SUDHL5 (cell line): ENCODE measurements around the genes BTBD1, BNC1 and ZSCAN2.

DNA sequence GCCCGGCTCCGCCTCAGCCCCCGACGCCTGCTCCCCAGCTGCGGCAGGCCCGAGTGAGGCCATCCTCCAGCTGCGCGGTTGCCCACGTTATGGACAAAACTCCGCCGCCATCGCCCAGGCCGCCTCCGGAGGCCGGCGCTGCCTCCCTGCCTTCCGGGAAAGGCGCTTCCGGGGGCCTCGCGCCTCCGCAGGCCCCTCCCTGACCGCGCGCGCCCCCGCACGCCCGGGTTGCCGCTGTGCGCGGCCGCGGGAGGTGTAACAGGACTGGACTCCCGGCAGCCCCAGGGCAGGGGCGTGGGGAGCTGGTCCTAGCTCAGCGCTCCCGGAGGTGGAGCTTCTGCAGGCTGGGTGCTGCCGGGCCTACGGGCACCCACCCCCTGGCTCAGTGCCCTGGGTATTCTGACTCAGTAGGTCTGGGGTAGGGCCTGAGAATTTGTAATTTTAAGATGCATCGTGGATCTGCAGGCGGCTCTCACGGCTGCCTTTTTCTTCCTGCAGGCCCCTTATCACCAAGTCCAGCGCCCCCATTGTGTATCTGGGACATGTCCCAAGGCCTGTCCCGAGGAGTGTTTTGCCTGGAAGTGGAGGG lies at the start of gene BTBD1:
TSS of gene BTBD1 (minus strand) at position 164 of the 589 bp plus-strand sequence.
- PRO-cap = bidirectional peak, plus-strand start at position 226 of the sequence, minus-strand start at position 58 of the sequence; bidirectional peak, plus-strand start at position 289 of the sequence, minus-strand start at position 271 of the sequence

DNA sequence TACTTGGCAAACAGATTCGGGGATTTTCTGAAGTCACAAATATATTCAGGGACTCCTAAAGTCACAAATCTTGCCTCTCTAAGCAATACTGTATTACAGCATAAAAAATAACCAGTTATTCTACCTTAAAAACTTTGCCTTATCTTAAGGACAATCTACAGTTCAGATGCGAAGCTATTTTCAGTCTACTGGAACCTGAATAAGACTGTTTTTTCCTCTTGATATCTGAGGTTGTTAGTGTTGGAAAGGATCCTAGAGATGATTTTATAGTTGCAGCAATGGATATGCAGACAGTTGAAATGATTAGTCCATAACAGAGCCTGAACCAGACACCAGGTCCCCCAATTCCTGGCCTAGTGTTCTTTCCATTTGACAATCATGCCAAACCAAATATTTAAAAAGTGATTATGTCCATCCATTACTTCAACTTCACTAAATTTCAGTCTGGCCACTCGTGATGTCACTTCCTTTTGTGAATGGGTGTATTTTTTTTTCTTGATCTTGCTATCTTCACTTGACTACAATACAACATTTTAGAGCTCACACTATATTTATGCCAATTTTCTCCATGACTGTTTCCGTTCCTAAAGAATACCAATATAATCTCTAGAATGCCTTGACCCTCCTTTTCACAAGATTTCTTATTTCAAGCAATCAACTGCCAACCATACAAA lies 1.7 kb downstream of the HDGFL3 start:
- PRO-cap = no peak

- PRO-cap = no peak
Measured at GRCh38 chr15:83284503-83285251, at the start of gene BNC1. Gene BNC1 (minus strand): TSS chr15:83284664.

DNA sequence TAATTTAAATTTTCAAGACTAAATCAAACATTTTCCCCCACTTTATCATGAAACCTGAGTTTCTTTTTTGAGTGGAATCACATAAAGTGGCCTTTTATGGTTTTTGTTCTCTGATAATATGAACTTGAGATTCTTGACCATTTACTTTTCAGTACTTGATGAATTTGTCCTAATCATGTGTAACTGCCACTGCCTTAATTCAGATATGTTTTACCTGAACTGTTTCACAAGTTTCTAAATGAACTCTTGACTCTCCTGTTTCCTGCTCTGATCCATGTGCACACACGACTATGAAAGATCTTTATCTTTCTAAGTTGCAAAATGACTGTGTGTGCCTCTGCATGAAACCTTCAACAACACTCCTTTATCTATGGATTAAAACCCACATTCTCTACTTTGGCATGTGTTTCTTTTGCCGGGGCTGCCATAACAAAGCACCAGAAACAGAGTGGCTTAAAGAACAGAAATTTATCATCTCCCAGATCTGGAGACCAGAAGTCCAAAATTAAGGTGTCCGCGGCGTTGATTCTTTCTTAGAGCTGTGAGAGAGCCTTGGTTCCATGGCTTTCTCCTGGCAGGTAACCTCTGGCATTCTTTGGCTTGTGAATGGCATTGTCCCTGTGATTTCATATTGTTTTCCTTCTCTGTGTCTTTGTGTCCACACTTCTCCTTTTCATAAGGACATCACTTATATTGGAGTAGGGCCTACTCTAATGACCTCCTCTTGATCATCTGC lies 275.0 kb downstream of the ADAMTSL3 start:
- PRO-cap = no peak

- PRO-cap = bidirectional peak, plus-strand start at chr15:84601016, minus-strand start at chr15:84600848
Measured at GRCh38 chr15:84600687-84601462, at the start of gene ZSCAN2. Gene ZSCAN2 (plus strand): TSS chr15:84601009.

GRCh38 chr15:84749155-84749954 lies 963 bp downstream of the ZNF592 start:
- PRO-cap = no peak

DNA sequence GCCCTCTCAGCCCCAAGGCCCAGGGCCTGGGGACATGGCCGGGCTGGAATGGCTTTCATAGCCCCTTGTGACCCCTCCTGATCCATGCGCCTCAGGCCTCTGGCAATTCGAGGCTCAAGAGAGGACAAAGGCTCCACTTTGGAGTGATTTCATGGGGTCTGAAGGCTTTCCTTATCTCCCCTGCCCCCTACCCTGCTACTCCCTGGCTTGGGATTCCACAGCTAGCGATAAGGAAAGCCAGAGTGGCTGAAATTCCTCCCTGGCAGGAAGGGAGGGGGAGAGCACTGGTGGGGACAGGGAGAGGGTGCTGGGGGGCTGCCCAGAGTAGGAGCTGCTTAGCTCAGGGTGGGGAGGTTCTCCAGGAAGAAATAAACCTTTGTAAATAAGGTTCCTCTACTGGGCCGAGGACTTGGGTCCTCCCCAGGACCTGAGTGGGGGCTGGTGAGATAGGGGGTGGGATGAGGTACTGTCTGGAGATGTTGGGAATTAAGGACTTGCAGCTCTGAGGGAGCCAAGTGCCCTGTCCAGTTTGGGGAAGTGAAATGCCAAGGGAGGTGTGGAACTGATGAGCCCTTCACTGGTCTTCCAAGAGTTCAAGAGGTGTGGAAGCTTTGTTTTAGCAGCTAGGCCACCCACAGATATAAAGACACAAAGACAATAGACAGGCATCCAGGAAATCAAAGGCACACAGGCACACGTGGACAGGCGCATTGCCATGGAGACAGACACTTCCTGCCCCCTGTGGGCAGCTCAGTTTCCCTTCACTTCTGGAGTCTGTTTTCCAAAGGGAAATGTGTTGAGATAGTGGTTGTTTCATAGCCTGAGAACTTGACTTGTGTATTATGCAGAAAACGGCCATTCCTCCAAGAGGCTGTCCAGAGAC lies 789 bp downstream of the ALPK3 start:
- PRO-cap = no peak

- PRO-cap = no peak
Measured at GRCh38 chr15:84856103-84856698, 28.3 kb upstream of the SLC28A1 start.

DNA sequence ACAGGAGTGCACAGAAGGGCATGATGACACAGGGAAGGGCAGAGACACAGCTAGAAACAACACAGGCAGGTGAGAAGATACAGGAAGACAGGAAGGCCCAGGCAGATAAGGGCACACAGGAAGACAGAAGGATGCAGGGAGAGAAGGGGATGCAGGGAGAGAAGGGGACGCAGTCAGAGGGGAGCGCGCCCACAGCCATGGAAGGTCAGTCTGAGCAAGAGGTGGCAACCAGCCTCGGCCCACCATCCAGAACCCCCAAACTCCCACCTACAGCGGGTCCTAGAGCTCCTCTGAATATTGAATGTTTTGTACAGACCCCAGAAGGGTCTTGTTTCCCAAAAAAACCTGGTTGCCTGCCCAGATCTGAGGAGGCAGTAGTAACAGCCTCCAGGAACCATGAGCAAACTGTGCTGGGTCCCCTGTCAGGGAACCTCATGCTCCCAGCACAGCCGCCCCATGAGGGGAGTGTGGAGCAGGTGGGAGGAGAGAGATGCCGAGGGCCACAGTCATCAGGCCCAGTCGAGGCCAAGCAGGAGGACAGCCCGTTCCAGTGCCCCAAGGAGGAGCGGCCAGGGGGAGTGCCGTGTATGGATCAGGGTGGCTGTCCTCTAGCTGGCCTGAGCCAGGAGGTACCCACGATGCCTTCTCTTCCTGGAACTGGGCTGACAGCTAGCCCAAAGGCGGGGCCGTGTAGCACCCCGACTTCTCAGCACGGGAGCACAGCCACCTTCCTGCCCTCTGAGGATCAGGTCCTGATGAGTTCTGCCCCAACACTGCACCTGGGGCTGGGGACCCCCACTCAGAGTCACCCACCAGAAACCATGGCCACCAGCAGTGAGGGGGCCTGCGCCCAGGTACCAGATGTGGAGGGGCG lies 27.5 kb upstream of the SLC28A1 start:
- PRO-cap = no peak

DNA sequence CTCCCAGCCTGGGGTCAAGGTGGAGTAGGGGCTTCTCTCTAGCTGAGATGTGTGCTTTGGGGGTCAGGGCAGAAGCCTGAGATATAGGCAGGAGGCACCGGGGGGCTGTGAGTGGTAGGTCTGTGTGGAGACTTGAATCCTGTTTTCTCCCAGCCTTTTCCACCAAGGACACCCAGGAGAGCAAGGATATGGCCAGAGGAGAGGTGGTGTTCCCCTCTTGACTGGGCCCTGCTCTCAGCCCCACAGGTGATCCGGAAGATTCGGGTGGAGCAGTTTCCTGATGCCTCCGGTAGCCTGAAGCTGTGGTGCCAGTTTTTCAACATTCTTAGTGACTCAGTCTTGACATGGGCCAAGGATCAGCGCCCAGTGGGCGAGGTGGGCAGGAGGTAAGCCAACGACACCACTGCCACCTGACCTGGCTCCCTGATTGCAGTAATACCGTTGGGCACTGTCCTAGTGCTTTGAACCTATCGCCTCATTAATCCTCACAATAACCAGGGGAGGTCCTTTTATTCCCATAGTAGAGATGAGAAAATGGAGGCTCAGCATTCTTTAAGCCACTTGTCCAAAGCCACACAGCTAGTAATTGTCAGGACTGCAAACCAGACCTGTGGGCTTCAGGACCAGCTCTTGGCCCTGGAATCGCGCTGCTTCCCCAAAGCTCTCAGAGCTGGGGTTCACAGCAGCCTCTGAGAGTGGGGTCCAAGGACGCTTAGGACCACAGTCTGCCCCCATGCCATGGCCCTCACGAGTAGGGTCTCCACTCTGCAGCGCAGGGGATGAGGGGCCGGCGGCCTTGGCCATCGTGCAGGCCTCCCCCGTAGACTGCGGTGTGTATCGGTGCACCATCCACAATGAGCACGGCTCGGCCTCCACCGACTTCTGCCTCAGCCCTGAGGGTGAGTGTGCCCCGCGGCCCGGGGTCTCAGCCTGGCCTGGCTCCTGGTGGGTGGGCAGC lies 25.2 kb upstream of the SLC28A1 start:
- PRO-cap = no peak

DNA sequence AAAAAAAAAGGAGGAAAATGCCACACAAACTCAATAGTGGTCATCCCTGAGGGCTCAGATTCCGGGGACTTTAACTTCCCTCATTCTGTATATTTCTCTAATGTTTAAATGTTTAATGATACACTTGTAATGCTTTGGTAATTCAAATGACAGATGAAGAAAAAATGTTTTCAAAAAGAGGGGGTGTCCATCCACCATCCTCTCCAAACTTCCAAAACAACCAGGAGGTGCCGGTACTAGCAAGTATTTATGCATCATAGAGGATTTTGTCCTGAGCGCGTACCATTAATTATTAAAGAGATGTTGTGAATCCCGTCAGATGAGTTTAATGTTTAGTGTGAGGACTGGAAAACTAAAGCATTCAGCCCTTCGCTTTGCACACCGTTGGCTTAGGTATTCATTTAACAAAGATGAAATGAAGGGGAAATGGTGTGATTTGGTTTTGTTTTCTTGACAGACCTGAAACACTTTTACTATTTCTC lies 1.3 kb downstream of the SLC28A1 start:
- PRO-cap = no peak

DNA sequence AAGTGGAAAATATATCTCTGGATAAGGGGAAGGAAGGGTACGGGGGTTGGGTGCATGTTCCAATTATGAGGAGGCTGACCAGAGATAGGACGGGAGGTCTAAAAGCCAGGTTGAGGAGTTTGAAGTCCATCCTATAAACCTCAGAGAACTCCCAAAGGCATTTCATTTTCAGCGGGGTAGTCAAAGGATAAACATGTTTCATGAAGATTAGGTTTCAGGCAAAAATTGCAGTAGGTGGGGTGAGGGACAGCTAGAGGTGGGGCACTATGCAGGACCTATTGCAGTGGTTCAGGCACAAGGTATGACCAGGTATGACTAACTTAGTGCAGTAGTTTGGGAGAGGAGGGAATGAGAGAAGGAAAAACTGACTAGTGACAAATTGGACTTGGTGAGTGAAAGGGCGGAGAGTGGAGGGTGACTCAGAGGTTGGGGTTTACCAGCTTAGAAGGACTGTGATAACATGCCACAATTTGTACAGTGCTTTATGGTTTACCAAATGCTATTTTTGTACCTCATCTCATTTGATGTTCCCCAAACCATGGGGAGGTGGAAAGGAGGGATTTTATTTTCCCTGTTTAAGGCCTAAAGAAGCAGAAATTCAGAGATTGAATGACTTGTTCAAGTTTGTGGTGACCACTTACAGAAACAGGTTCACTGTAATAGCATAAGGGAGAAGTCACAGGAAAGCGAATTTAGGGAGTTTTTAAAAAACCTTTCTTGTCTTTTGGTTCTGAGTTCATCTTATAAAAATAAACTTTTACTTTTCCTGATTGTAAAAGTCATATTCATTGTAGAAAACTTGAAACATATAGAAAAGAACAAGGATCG lies 10.9 kb downstream of the PDE8A start:
- PRO-cap = no peak

GRCh38 chr15:85025196-85025814 lies 43.6 kb downstream of the PDE8A start:
- PRO-cap = no peak

- PRO-cap = no peak
Measured at GRCh38 chr15:85091870-85092470, 110.3 kb downstream of the PDE8A start.

- PRO-cap = no peak
Measured at GRCh38 chr15:85256067-85256983, 124.1 kb upstream of the AKAP13 start.

GRCh38 chr15:85347667-85348007 lies 32.8 kb upstream of the AKAP13 start:
- PRO-cap = no peak

DNA sequence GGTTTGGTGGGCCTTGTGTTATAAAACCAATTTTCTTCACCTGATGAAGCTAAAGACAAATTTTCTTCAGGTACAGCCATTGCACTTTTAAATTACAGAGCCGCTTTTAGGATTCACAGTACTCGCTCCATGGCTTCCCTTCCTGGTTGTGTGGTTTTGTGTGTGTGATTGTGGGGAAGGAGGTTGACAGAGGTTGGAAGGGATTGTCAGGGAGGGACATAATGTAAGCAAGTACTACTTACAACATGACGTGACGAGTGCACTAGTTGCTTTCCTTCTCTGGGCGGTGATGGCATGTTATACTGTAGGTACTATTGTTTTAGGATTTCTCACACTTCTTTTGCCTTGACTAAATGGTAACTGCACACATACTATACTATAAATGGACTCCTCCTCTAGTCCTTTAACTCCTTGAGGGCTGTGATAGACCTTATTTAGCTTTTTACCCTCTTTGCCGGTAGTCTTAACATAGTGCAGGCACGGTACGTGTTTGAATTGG lies 2.0 kb downstream of the AKAP13 start:
- PRO-cap = no peak

DNA sequence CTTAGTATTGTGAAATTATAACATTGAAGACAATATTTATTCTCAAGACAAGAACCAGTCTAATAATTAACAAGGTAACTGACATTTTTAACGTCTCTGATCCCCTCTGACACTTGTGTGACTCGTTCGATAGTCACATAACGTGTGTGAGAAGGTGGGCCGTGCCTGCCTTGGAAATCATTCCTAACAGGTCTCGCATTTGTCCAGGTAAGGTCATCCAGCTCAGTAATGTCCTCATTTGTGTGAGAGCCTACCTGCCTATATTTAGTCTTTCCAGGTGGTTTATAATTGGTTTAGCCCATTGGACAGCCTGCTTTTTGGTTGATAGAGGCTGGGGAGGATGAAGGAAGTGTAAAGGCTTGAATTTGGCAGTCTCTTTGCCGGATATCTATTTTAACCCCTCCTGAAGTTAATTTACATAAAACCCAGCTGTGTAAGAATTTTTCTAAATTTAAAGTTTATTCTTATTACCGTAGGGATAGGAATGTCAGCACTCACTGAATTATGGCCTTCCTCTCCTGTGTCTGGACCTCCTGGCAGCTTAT lies 94.5 kb downstream of the AKAP13 start:
- PRO-cap = no peak

GRCh38 chr15:85494039-85494917 lies 113.9 kb downstream of the AKAP13 start:
- PRO-cap = no peak

DNA sequence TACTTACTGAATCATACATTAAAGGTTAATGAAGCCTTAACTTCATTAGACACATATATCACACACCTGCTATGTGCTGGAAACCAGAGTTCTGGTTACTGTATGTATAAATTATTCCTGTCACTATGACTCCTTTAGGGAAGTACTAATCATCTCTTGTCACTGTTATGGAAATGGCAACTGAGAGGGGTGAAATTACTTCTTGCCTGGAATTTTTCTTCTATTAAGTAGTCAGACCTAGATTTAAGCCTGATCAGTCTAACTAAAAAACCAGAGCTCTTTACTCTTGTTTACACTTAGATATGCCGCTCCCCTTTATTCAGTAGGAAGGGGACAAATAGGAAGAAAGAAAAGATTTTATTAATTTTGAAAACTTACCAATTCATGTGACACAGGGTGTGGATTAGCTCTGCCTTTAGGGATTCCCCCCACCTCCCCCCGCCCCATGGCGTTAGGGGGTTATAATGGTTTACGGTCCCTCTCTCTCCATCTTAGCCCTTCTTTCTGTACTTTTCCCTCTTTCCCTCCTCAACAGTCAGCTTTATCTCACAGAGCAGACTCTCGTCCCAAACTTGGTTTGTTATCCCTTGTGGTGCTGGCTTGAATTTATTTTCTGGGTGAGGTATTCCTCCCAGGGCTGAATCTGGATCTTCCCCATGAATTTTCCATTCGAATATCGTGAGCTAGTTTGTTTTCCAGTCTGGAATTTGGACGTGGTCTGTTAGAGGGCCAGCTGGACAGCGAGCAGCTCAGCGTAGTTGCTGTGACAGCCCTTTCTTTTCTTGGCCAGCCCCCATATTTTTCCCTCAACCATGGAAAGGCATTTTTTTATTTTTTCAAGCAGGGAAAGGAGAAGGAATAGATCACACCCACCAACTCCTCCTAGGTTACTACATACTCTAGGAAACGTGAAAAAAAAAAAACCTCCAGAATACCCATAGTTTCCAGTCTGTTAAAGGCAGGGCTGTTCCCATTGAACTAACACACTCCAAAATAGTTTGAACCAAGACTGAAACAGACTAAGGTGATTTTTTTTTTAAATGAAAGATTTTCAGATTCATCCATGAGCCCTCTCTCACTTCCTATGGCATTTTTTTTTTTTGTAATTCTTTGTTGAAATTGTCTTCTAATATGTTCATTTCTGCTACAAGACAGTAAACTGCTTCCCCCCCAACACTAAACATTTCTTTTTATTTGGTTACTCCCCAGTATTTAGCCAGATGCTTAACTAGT lies 152.2 kb downstream of the KLHL25 start:
- PRO-cap = no peak